Pericardium fibroblast (primary cell): ENCODE measurements around the gene POM121L12.

DNA sequence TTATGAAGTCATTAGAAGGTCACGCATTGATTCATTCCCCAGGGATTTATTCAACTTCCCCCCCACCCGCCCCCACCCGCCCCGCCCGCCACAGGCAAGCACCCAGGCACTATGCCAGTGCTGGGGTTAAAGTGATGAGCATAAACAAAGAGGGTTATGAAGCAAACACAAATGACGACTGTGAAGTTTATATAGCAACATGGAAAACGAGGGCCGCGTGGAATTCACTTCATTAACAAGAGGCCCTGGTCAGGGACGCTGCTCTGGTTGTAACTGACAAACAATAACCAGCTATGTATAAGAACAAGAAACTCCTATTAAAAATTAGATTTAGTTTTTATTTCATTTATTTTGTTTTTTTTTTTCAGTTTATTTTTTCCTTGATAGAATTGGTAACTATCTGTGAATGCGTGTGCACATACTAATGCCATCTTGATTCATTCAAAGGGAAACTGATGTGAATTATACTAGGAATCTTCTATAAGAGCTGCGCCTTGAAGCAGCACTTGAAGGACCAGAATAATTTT lies 656.6 kb upstream of the COBL start:
- RAMPAGE, long total RNA, result no peak

GRCh38 chr7:53035281-53035768 lies at the start of gene POM121L12:
Gene POM121L12 (plus strand): TSS chr7:53035633.
- RAMPAGE, long total RNA, result no peak

DNA sequence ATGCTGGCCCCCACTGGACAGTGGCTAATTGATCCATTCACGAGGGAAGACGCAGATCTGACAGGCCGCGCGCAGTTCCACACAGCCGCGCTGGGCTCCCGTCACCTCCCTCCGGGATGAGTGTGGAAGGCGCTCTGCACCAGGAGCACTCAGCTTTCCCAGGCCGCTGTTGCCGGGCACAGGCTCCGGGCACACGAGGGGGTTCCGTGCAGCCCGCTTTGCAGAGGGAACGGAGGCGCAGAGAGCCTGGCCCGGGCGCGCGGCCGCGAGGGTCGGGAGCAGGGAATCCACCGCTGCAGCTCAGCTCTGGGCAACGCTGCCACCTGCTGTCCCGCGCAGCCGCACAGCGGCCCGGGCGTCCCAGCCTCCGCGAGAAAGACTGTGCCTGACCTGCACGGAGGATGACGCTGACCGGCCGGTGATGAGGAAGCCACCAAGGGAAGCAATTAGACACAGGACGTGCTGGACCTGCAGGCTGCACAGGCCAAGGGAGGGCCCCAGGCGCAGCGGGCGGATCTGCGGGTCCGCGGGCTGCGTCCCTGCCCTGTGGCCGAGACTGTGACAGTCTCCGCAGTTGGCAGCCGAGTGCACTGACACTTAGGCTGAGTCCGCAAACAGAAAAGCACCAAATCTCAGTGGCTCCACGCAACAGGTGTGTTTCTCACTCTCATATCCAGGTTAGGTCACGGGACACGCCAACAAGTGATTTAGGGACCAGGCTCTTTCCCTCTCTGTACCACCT lies 94.6 kb downstream of the SEC61G start:
- RAMPAGE, long total RNA, result no peak

DNA sequence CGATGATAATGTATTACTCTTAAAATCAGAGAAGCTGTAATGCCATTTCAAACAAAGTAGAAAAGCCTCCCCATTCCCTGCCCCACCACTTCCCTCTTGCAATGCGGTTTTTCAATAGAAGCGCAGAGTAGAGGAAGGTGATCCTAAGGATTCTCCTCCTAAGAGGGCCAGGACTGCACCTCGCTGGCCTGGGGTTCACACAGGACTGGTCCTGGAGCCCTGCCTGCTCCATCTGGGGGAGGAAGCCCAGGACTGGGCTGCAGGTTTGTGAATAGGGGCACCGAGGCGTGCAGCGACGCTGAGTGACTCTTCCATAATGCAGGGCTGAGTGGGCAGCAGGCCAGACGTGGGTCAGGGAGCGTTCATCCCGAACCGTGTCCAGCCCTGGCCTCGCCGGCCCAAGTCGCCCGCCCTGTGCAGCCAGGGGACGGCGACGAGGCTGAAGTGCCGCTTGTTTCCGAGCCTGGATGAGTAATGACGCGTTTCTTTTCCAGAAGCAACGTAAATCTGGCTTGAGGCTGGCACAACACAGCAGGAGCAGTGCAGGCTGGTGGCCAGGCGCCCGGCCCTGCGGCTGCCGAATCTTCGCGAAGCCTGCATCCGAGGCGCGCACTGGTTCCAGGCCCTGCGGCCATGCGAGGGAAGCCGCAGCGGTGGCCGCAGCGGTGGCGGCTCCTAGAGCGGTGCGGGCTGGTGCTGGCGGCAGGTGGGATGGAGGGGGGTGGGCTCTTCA lies 73.9 kb upstream of the SEC61G start:
- RAMPAGE, long total RNA, result no peak

GRCh38 chr7:55026511-55027368 lies 7.9 kb downstream of the EGFR start:
- RAMPAGE, long total RNA, result no peak

GRCh38 chr7:55053515-55054745 lies 35.1 kb downstream of the EGFR start:
- RAMPAGE, long total RNA, result no peak

DNA sequence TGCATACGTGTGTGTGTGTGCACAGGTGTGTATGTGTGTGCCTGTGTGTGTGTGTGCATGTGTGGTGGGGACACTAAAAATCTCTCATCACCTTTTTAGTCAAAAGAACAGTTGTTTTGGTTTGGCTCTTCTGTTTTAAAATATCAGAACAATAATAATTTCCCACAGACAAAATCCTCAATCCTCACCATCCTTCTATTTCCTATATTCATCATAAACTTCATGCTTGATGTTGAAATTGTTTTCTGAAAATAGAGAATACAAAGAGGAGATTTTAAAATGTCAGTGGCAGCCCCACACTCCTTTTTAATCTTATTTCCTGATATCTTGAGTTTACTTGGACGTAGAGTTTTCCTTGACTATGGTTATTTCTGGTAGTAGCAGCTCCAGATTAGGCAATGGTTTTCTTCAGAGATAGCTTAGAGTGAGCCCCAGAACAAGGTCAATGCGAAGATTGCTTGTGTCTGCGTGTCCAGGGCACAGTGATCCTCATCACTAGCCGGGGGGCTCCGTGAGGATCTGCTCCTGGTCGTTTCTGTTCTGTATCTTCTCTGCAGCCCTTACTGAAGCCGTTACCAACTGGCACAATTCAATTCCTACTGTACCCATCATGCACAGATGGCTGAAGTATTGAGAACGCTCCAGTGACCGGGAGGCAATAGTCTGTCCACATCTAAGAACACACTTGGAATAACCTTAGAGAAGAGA lies 49.4 kb downstream of the EGFR start:
- RAMPAGE, long total RNA, result no peak

- RAMPAGE, long total RNA, result no peak
These were observed 76.7 kb downstream of the EGFR start for GRCh38 chr7:55095320-55096052.

GRCh38 chr7:55110867-55111438 lies 92.1 kb downstream of the EGFR start:
- RAMPAGE, long total RNA, result no peak

- RAMPAGE, long total RNA, result no peak
These were observed 110.2 kb downstream of the EGFR start for GRCh38 chr7:55128888-55129457.

GRCh38 chr7:55129613-55130388 lies 111.0 kb downstream of the EGFR start:
- RAMPAGE, long total RNA, result no peak

DNA sequence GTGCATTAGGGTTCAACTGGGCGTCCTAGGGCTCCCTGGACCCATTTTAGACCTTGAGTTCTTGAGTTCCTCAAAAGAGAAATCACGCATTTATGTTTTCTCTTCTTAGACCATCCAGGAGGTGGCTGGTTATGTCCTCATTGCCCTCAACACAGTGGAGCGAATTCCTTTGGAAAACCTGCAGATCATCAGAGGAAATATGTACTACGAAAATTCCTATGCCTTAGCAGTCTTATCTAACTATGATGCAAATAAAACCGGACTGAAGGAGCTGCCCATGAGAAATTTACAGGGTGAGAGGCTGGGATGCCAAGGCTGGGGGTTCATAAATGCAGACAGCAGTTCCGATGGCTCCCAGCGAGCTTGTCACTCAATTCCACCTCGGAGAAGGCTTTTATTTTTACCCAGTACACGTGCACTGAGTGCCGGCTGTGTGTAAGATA lies 124.4 kb downstream of the EGFR start:
- RAMPAGE, long total RNA, result no peak

DNA sequence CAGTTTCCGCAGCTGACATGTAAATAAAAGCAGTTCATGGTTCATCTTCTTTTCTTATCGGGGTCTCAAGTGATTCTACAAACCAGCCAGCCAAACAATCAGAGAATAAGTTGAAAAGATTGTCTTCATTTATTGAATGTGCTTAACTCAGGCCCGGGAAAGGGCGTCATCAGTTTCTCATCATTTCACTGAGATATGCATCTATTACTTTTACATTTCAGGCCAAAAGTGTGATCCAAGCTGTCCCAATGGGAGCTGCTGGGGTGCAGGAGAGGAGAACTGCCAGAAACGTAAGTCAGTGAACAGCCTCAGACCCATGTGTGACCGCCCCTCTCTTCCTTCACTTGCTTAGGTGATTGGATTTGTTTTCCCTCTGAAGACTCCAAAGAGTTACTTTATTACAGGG lies 132.3 kb downstream of the EGFR start:
- RAMPAGE, long total RNA, result no peak

DNA sequence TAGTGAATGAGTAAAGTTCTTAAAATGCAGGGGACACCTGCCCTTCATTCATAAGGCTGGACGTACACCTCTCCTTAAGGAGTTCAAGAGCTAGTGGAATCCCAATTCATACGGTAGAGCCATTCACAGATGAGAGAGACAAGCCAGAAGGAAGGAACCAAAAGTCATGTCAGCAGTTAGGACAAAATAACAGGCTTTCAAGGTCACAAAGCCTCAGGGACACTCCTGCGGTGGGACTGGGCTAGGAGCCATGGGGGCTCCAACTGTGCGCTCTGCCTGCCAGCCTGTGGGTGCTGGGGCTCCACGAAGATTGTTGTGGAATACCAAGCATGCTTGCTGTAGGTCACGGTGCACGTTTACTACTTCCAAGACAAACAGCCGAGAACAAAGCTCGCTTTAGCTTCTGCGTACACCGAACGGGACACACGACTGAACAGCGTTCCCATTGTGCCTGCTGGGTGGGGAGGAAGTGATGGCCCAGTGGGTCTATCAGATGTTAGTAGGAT lies 158.7 kb downstream of the EGFR start:
- RAMPAGE, long total RNA, result no peak

DNA sequence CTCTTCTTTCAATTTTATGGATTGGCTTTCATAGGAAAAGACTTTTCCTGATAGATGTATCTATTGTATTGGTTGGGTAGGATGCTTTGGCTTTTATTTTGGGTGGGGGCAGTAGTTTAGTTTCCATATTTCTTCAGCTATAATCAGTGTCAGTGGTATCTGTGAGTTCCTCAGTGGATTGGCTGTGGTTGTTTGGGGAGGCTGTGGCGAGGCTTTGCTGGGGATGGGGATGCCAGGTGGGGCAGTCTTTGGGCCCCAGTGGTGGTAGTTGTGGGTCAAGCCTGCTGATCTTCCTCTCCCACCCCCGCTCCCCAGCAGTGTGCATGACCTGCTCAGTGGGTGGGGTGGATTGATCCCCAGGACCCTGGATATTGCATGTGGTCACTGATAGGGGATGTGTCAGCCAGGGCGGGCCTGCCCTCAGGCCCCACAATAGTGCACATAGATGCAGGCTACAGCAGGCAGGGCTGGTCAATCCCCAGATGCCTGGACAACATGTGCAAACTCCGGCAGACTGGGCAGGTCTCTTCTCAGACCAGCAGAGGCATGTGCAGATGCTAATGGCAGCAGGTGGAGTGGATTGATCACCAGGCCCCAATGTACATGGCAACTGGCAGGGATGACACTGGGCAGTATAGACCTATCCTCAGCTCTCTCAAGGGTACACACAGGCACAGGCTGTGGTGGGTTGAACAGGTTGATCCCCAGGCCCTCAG lies 98.4 kb downstream of the LANCL2 start:
- RAMPAGE, long total RNA, result no peak

DNA sequence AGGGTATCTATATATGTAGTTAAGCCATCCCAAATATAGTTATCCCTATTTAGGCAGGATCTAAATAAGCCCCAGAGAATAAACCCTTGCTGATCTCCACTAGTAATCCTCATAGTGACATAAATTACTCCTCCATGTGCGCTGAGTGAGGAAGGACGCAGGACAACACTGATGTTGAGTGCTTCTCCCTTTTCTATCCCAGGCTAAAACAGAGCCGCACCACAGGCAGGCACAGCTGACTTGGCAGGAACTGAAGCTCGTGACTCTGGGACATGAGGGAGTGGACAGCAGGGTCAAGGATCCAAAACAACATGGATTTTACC lies 46.0 kb downstream of the VOPP1 start:
- RAMPAGE, long total RNA, result no peak

GRCh38 chr7:55571342-55572247 lies 707 bp downstream of the VOPP1 start:
- RAMPAGE, long total RNA, result no peak

DNA sequence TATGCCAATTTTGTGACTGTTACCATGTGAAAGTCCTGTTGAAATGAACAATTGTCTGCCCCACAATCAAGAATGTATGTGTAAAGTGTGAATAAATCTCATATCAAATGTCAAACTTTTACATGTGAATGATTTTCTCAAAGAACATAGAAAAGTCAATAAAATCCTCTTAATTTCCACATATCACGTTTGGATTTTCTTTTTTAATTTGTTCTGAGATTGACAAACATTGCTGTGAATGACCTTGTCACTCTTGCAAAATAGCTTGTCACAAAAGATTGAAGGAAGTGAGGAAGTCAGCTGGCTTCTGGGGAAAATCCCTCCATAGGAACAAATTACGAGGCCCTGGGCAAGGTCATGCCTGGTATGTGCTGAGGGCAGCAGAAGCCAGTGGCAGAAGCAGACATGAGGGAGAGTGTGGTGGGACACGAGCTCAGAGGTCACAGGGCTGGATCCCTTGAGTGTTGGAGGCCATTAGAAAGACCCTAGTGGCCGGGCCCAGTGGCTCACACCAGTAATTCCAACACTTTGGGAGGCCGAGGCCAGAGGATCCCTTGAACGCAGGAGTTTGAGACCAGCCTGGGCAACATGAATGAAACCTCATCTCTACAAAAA lies 35.7 kb downstream of the NIPSNAP2 start:
- RAMPAGE, long total RNA, result no peak

DNA sequence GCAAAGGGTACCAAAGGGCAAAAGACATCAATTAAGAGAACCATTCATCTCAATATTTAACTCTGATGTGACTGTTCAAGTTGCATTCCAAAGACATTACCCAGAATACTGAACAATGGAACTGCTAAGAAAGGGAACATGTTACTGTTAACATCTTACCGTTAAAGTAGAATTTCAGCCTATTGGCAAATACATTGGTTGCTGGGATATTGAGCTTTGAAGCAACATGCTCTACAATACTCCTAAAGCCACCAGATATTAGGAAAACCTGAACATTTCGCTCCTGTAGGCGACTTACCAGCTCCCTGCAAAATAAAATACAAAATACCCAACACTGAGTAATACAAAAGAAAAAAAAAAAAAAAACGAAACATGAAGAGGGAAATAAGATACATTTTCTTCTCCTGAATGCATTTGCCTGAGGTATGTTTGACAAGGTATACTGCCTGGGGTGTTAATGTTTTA lies 34.1 kb downstream of the PSPH start:
- RAMPAGE, long total RNA, result no peak

GRCh38 chr7:56058227-56058868 lies 5.7 kb upstream of the SUMF2 start:
- RAMPAGE, long total RNA, result no peak